UCH-1 (cell line): ENCODE measurements around the genes NECAP2 and PADI4.

GRCh38 chr1:16348968-16349512 is 3.2 kb downstream of the FBXO42 start:
- RRBS, result no CpG with 5 or more reads among the region's 3 CpGs

DNA sequence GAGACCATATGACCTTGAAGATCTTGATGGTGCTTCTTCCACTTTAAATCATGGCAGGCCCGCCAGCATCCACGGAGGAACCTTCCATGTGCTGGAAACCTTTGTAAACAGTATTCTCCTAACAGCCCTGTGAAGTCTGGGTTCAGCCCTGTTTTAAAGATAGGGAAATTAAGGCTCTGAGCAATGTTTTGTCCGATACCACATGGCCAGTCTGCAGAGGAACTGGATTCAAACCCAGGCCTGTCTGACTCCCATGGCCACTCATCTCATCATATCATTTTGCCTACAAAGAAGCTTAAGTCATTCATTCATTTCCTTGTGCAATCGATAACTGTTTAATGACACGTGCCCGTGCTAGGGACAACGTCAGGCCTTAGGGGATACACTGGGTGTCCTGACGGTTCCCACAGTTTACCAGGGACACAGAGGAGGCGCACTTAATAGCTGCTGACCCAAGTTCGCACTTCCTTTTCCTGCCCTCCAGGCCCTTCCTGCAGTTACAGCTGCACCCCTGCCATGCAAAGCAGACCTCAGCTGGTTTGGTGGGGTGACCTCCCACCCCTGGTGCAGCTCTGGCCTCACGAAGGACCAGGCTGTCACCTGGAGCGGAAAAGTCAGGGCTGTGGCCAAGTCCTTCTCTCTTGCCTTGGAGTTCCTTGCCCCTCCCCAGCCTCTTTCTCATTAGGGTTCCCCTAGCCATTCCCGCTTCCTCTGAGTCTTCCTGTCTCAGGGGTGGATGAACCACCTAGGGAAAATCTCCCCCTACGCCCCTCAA is 4.3 kb downstream of the SPATA21 start:
- RRBS, result no CpG with 5 or more reads among the region's 14 CpGs

DNA sequence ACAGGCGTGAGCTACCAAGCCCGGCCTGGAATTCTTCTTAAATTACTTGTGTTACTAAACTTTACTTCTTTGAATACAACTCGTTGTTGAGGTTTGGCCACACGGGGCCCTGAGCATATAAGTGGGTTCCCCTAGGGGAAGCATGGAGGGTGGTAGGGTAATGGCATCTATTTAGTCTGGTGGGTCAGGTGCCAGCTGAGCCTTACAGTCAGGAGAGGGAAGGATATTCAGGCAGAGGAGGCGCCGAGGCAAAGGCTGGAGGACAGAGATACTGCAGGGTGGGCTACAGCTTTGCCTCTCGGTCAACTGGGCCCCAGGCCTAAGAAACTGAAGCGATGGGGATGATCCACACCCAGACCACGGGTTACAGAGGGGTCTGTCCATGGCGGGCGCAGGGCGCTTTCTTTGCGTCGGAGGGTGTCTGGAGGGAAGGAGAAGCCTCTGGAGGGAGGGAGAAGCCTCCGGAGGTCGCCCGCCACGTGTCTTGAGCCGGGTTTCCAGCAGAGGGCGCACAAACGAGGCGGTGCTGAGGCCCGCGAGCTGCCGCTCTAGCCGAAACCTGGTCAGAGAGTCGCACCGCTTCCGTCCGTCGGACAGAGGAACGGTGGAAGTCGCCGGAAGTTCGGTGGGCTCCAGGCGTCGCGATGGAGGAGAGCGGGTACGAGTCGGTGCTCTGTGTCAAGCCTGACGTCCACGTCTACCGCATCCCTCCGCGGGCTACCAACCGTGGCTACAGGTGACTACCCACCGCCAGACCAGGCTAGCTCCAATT is at the start of gene NECAP2:
TSS of gene NECAP2 (plus strand) at position 607 of the 772 bp plus-strand sequence.
- RRBS, result no CpG with 5 or more reads among the region's 48 CpGs

- RRBS, result no CpG with 5 or more reads among the region's 5 CpGs
Observed at GRCh38 chr1:16606027-16606459, 165.5 kb downstream of the NECAP2 start.

- RRBS, result no CpG with 5 or more reads among the region's 10 CpGs
Observed at GRCh38 chr1:16612288-16612885, 171.9 kb downstream of the NECAP2 start.

DNA sequence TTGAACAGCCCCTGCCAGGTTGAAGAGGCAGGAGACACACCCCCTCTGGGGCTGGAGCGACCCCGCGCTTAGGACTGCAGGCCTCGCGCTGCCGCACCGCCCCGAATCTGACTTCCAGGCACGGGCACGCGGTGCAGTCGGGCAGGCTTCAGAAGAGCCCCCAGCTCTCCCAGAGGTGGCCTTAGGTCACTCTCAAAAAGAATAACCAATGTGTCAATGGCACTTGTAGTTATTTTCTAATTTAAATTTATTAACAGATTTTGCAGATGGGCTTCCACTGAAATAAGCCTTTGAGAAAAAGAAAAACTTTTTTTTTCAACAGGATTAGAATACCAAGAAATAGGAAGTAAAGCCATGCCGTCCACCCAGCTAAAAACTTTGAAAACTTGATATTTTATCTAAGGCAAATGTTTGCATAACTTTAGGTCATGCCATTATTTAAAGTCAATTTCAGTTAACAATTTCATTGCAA is 173.3 kb downstream of the NECAP2 start:
- RRBS, result no CpG with 5 or more reads among the region's 13 CpGs

DNA sequence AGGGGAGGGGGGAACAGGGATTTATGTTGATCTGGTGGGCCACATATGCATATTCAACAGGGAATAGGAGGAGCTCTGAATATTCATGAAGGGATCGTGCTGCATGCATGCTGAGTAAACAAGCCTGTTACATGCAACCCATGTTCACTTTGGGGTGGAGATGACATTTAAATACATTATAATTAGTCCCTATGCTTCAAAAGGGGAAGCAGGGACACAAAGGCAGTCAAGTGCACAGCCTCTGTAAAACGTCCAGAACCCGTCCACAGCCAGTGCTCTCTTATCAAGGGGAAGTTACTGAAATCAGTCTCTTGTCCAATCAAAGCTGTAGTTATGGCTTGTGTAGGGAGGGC is 54.8 kb upstream of the CROCC start:
- RRBS, result no CpG with 5 or more reads among the region's 3 CpGs

- RRBS, result no CpG with 5 or more reads among the region's 3 CpGs
Observed at GRCh38 chr1:16869722-16870053, 52.0 kb upstream of the CROCC start.

GRCh38 chr1:17063591-17063886 is 9.7 kb upstream of the SDHB start:
- RRBS, result no CpG with 5 or more reads among the region's 4 CpGs

DNA sequence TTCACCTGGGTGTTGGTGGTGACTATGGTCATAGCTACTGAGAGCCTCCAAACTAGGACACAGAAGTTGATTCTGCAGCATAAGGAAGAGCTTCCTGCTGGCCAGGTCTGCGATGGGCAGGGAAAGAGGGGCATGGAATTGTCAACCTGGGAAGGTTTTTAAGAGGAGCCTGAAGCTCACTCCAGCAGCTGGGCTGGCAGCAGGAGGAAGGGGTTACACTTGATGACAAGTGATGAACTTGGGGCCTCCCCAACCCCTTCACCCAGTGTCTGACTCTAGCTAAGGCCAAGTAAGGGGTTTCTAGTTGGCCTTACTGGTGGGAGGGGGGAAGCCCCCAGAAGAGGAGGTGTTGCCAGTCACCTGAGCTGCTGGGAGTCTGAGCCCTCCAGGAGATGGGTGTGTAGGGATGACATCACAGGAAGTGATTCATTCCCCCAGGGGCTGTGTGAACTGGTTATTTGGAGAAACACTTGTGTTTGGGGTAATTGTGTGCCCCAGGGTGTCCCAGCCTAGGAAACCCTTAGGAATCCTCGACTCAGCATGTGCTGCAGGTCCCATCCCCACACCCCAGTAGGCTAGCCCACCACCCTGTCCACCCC is 3.0 kb downstream of the PADI1 start:
- RRBS, result no CpG with 5 or more reads among the region's 2 CpGs

DNA sequence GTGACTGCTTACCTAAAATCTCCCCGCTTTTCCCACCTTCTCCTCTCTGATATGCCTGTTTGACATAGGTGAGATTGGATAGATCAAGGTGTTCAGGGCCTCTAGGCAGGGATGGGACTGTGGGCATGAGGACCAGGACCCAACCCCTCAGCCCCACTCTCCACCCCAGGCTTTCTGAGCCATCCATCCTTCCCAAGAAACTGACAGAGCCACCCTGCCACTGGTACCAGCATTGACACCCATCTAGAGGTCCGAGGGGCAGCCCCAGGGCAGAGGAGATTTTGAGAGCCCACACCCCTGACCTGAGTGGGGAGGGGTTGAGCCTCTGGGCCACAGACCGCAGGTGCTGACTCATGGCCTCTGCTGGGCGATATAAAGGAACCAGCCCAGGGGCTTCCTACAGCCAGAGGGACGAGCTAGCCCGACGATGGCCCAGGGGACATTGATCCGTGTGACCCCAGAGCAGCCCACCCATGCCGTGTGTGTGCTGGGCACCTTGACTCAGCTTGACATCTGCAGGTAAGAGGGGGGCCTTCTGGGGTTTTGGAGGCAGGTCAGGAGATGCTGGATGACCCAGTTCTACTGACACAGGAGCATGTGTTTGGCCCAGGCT is at the start of gene PADI4:
TSS of gene PADI4 (plus strand) at position 402 of the 613 bp plus-strand sequence.
- RRBS, result no CpG with 5 or more reads among the region's 9 CpGs

- RRBS, result no CpG with 5 or more reads among the region's 28 CpGs
Observed at GRCh38 chr1:17423439-17424357, 15.8 kb downstream of the RCC2 start.

DNA sequence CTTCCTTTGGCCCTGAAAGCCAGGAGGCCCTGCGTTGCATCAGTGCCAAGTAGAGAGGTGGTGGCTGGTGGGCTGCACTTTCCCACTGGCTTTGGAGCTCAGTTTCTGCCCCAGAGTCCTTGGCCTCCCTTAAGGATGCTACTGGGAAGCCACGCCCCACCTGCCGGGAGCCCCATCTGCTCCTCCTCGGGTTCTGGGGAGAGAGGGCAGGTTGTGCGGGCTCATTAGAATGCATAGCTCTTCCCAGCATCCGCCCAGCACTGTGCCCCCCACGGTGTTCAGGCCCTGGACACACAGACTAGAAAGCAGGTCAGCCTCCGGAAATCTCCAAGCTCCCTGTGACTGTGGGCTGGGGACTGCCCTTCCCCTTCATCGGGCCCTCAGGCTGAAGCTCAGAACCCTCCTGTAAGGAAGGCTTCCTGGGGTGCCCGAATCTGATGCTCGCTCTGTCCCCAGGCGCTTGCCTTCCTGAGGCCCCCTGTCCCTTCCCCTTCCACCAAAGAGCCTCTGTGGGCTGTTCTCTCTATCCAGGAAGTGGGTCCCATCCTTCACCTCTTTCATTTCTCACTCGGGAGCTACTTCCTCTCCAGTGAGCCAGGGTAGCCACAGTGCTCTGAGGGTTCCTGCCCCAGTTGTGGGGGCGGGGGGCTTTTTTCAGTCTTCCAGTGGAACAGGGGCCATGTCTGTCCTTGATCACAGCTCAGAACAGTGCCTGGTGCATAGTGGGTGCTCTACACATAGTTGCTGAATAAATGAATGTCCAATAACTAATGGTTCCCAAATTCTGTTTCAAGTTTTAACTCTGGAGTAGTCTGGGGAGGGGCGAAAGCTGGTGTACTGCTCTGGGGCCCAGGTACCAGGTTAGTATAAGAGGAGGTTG is 1.4 kb downstream of the ARHGEF10L start:
- RRBS, result no CpG with 5 or more reads among the region's 15 CpGs

DNA sequence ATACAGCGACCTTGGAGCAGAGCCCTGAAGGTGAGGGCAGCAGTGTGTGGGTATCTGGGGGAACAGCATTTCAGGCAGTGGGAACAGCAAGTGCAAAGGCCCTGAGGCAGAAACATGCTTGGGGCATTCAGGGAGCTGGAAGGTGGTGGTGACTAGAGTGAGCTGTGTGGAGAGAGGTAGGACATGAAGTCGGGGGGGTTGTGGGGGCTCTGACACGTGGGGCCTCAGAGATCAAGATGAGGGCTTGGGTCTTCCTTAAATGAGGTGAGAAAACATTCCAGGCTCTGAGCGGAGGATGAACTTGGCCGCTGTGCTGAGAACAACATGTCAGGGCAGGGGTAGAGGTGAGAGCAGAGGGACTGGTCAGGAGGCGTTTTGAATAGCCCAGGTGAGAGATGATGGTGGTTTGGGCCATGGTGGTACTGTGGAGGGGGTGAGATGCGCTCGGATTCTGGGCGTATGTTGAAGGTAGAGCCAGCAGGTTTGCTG is 30.9 kb downstream of the ARHGEF10L start:
- RRBS, result no CpG with 5 or more reads among the region's 9 CpGs

DNA sequence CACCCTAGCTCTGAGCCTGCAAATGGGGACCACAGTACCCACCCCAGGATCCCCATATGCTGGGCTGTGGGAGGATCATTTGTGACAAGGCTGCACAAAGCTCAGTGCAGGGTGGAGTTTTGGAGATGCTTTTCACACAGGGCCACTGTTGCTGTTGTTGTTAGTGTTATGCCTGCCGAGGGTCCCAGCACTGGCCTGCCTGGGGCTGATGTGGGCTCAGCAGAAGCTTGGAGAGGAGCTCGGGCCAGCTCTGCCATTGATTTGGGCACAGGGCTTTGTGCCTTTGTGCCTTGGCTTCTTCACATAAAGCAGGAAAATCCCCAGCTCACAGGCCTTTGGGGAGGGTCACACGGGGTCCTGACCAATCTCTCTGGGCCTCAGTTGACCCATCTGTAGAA is 65.5 kb downstream of the ARHGEF10L start:
- RRBS, result no CpG with 5 or more reads among the region's 3 CpGs

- RRBS, result no CpG with 5 or more reads among the region's 8 CpGs
Observed at GRCh38 chr1:17609377-17609931, 70.0 kb downstream of the ARHGEF10L start.

DNA sequence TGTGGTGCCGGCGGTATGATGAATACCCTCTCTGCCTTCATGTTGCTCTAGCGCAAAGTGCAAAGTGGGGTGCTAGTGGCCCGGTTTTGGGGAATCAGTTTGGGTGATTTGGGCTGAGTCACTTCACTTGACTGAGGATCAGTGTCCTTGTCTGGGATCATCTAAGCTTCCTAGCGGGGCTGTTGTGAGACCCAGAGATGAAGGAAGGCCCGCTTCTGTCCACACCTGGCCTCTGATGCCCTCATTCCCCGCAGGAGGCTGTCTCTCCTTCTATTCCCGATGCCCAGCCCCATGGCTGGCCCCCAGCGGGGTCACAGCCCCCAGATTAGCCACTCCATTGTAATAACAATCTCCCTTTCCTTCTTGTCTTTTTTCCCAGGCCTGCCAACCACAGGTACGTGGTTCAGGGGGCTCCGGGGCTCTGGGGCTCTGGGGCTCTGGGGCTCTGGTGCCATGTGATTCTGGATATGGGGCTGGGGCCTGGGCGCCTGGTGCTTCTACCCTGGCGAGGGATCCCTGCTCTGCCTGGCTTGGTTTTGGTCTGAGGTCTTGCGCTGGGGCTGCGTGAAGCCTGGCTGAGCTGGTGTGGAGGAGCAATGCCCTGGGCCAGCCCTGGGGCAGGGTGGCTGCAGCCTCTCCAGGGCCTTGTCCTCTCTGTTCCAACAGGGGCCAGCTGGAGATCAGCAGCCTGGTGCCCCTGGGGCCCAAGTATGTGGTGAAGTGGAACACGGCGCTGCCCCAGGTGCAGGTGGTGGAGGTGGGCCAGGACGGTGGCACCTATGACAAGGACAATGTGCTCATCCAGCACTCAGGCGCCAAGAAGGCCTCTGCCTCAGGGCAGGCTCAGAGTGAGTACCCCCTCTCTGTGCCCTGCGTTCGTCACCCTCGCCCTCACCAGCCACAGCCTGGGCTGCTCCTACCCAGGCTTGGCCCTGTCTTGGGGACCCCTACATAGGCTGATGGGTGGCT is 95.0 kb downstream of the ARHGEF10L start:
- RRBS, result 85% methylated on average over 4 of the region's 22 CpGs

DNA sequence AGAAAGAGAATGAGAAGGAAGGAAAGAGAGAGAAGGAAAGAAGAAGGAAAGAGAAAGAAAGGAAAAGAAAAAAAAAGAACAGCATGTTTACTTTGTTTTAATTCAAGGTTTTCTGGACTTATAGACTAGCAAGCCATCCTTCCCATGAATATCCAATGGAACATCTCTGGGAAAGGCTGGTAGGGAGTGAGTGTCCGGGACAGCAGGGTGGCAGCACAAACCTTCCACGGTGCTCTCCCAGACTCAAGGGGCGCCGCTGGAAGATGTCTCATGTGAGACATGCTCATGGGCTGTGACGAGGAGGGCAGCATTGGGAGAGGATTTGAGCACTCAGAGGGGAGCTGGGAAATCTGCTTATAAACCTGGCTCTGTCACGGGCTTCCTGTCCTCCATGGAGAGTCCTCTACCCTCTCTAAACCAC is 100.3 kb upstream of the IGSF21 start:
- RRBS, result no CpG with 5 or more reads among the region's 6 CpGs

GRCh38 chr1:18041036-18041493 is 66.5 kb upstream of the IGSF21 start:
- RRBS, result no CpG with 5 or more reads among the region's 6 CpGs

DNA sequence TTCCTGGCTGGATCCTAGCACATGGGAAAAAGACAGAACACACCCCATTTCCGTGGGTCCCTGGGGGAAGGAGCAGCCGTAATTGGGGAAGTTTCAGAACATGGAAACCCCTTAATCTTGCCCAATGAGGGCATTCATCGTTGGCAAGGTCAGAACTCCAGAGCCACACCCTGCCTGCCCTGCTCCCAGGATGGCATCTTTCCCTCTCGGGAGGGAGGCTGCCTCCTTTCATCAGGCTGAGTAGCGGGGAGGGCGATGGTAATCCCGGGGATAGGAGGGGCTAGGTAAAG is 491 bp upstream of the IGSF21 start:
- RRBS, result no CpG with 5 or more reads among the region's 7 CpGs